Breast (tissue), 4 donors: ENCODE measurements around a stretch of chr2.

DNA sequence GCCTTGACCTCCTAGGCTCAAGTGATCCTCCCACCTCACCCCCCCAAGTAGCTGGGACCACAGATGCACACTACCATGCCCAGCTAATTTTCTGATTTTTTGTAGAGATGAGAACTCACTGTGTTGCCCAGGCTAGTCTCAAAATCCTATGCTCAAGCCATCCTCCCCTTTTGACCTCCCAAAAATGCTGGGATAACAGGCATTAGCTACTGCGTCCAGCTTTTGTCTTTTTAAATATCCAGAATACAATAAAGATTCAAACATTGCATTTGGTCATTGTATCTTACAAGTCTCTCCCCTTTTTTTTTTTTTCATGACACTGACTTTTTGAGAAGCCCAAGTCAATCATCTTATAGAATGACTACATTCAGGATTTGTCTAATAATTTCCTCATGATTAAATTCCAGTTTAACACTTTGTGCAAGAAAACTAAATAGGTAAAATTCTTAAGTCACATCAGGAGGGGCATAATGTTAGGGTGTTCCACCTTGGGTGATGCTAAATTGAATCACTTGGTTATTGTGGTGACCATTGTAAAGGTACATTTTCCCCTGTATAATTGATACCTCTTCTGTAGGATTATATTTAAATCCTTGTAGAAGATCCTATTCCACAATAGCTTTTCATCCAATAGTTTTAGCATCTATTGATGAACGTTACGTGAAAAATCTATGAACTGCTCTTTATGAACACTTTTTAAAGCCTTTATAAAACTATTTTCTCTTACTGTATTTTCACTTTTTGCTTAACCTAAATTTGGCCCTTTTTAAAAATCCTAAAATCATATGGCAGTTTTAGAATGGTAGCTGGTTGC is 20.3 kb downstream of the GPATCH11 start:
- PRO-cap, 3 experiments, result no peak in any of the 3 experiments
- RRBS, result no CpG with 5 or more reads among the region's 3 CpGs

- PRO-cap, 3 experiments, result no peak in any of the 3 experiments
- RRBS, result no CpG with 5 or more reads among the region's 5 CpGs
These were observed 147.6 kb downstream of the CDC42EP3 start for GRCh38 chr2:37523690-37524344.

DNA sequence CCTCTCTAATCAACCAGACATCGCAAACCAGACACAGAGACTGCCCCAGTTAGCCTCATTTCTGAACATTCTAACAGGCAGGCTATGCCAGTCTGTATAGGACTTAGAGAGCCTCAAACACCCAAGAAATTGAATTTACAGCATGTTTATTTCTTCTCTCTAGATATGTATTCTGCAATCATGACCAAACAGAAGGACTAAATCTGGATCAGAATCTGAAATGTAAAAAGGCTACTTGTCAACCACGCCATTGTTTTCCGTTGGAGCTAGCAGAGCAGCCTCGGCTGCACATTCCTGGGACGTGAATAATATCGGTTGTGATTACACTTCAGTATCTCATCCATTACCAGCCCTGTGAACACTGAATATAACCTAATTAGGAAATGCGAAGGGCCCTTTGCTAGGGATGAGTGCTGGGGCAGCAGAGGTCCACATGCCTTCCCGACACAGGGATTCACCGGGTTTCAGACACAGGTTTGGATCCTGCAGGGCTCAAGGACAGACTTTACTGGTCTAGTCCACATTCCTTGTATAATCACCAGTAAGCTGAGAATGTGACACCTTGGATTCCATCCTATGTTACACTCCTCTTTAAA is 17.6 kb upstream of the CDC42EP3 start:
- PRO-cap, 3 experiments, result no peak in any of the 3 experiments
- RRBS, result no CpG with 5 or more reads among the region's 9 CpGs

GRCh38 chr2:37786690-37787332 is 115.4 kb upstream of the CDC42EP3 start:
- PRO-cap, 3 experiments, result no peak in any of the 3 experiments
- RRBS, result no CpG with 5 or more reads among the region's 6 CpGs

DNA sequence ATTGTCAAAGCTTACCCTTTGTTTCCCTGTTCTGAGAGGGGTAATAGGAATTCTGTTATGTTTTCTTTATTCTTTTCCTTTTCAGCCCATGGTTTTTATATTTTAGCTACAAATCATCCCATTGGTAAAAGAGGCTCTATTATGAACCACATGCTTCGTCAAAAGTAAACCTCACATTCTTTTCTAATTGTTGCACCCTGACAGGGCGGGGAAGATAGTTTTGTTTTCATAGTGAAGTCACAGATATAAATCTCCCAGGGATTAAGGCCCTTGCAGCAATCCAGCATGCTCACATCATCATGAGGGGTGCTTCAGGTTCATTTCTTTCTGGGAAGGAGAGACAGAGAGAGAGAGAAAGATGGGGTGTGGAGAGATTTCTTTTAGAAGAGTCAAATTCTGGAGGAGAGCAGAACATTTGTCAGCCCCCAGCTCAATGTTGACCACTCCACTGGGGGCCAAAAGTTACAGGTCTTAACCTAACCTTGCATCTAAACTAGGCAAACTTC is 124.5 kb upstream of the CDC42EP3 start:
- PRO-cap, 3 experiments, result no peak in any of the 3 experiments
- RRBS, result no CpG with 5 or more reads among the region's 2 CpGs

GRCh38 chr2:37828334-37828619 is 96.8 kb upstream of the RMDN2 start:
- PRO-cap, 3 experiments, result no peak in any of the 3 experiments
- RRBS, result no CpG with 5 or more reads among the region's 2 CpGs

GRCh38 chr2:37962268-37962724 is 37.2 kb downstream of the RMDN2 start:
- PRO-cap, 3 experiments, result no peak in any of the 3 experiments
- RRBS, result no CpG with 5 or more reads among the region's 4 CpGs

- PRO-cap, 3 experiments, result no peak in any of the 3 experiments
- RRBS, result no CpG with 5 or more reads among the region's 4 CpGs
These were observed 9.5 kb downstream of the CYP1B1 start for GRCh38 chr2:38066472-38066788.

GRCh38 chr2:38075661-38075885 is 378 bp downstream of the CYP1B1 start:
- PRO-cap, 3 experiments, result peak in 3 of 3 experiments; most common minus-strand start chr2:38075834 (in 3)
- RRBS, result 2% methylated on average over 9 of the region's 20 CpGs

GRCh38 chr2:38077123-38077706 is 1.3 kb upstream of the CYP1B1 start:
- PRO-cap, 3 experiments, result peak in 3 of 3 experiments; most common plus-strand start chr2:38077437 (in 1); most common minus-strand start chr2:38077298 (in 3)
- RRBS, result 2% methylated on average over 19 of the region's 43 CpGs

GRCh38 chr2:38083722-38085017 is 8.2 kb upstream of the CYP1B1 start:
- PRO-cap, 3 experiments, result no peak in any of the 3 experiments
- RRBS, result no CpG with 5 or more reads among the region's 28 CpGs

DNA sequence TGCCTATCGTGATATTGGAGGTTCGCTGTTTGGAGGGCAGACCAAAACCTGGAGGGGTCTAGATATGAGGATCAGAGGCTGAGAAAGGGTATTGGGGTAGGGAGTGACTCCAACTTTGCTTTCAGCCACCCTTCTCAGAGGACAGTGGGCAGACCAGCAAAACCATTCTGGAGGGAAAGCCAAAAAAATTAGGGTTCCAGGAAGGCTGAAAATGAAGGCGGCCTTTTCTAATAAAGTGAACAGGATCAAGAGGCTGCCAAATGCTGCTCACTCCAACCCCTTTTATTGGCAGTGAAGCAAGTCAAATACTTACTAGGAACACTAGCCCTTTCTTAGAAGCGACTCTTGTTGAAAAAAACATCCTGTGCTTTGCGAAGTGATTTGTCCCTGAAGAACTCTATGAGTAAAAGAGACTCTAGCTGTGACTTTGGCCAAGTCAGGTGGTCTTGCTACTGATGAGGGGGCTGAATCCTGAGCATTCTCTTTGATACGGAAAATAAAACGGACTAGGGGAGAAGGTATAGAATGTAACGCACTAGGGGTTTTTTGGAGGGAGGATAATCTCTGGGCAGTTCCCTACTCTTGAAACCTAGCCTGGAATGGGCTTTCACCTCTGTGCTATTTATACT is 83.7 kb upstream of the CYP1B1 start:
- PRO-cap, 3 experiments, result no peak in any of the 3 experiments
- RRBS, result no CpG with 5 or more reads among the region's 8 CpGs

GRCh38 chr2:38321573-38322167 is 55.4 kb downstream of the ATL2 start:
- PRO-cap, 3 experiments, result no peak in any of the 3 experiments
- RRBS, result no CpG with 5 or more reads among the region's 5 CpGs

GRCh38 chr2:38446922-38447671 is 70.0 kb upstream of the ATL2 start:
- PRO-cap, 3 experiments, result peak in 1 of 3 experiments; most common plus-strand start chr2:38447389 (in 1); most common minus-strand start chr2:38447323 (in 1)
- RRBS, result no CpG with 5 or more reads among the region's 9 CpGs

DNA sequence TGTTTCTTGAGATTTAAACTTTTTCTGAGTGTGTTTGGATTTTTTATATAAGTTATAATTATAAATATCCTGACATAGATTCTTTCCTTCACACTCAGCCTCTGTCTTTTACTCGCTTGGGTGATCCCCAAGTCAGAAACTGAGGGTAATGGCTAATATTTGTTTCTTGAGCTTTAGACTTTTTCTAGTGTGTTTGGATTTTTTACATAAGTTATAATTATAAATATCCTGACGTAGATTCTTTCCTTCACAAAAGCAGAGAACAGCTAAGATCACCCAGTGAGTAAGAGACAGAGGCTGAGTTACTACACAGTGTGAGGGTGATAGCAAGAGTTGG is 89.2 kb downstream of the HNRNPLL start:
- PRO-cap, 3 experiments, result no peak in any of the 3 experiments
- RRBS, result no CpG with 5 or more reads among the region's 2 CpGs

GRCh38 chr2:38563153-38563902 is 39.4 kb downstream of the HNRNPLL start:
- PRO-cap, 3 experiments, result no peak in any of the 3 experiments
- RRBS, result no CpG with 5 or more reads among the region's 2 CpGs

GRCh38 chr2:38643569-38644280 is 22.2 kb upstream of the GALM start:
- PRO-cap, 3 experiments, result no peak in any of the 3 experiments
- RRBS, result no CpG with 5 or more reads among the region's 13 CpGs

GRCh38 chr2:38720914-38721376 is 30.2 kb downstream of the SRSF7 start:
- PRO-cap, 3 experiments, result no peak in any of the 3 experiments
- RRBS, result no CpG with 5 or more reads among the region's 1 CpG

GRCh38 chr2:38737246-38738192 is 13.6 kb downstream of the SRSF7 start:
- PRO-cap, 3 experiments, result no peak in any of the 3 experiments
- RRBS, result no CpG with 5 or more reads among the region's 10 CpGs

DNA sequence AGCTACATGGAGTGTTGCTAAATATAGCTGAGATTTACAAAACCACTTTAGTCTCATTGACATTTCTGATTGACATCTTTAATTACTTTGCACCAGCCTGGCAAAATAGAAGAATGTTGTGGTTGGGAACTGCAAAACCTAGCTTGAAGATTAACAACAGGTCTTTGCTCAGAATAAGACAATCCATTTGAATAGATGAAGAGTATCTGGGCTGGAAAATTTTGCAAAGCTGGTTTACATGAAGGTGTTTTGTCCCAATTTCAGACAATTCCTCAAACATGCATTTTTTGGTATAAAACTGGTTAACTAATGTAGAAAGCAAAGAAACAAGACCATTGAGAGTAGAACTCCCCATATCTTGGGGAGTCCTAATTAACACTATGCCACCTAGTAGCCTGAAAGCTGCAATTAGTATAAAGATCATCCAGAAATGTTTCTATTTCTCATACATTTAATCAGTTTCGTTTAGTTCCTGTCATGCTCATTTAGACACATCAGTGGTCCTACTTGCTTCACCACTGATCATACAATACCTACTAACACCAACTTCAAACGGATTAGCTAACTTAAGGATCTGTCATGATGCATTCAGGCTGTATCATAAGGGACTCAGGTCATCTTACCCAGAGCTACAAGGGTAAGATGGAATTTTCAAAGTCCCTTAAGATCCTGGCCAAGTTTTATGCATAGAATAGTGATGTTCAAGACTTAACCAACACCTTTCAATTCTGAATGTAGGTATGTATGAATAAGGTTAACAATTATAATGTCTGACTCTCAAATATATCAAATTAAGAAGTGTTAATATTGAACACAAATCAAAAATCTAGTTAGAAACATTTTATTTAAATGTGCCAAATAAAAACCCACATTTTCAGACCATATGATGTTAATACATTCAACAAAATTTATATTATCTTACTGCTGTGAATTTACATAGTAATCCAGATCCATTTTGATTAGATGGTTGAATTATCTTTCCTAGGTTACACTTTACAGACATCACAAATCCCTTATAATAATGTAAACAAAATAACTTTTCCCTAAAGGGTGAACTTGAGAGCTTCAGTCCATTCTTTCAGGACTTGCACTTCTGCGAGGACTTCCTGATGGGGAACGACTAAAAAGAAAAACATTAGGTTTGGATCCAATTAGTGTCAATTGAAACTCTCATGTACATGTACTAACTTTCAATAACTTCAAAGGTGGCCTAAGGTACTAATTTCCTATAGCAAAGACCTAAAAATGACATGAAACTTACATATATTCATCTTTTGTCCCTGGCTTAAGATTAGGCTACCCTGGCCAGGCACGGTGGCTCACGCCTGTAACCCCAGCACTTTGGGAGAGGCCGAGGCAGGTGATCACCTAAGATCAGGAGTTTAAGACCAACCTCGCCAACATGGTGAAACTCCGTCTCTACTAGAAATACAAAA is 6.6 kb downstream of the SRSF7 start:
- PRO-cap, 3 experiments, result no peak in any of the 3 experiments
- RRBS, result no CpG with 5 or more reads among the region's 9 CpGs